Type B pancreatic cell (in vitro differentiated cells): ENCODE measurements around the genes PCDHB1, PCDHB3, PCDHB13 and PCDHGC3.

DNA sequence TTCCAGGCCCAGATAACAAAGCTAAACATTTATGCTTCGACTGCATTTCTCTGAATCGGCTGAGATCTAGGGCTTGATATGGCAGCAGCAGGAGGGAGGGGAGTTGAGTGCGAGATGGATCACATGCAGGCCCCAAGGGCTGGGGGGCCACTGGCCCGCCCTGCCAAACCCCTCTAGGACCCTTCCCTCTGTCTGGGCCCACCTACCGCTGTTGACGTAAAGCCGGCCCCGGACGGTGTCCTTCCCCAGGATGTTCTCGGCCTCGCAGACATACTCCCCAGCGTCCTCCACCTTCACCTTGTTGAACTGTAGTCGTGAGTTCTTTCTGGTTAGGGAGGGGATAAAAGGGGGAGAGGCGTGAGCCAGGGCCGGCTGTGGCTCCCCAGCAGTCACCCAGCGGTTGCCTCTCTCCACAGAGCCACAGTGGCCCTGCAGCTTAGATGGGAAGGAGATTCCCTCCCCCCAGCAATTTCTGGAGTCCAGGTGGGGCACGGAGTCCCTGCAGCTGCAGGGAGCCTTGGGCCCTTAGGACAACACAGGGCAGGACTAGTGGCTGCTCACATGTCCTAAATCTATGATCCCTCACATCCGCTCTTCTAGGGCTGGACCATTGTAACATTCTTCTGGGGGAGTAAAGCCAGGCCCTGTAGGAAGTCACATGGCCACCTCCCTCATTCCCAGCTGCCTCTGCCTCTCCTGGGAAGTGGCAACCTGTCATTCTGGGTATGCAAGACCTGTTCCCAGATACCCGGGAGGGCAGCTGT, 85.2 kb downstream of the PSD2 start:
- PRO-cap = no peak

DNA sequence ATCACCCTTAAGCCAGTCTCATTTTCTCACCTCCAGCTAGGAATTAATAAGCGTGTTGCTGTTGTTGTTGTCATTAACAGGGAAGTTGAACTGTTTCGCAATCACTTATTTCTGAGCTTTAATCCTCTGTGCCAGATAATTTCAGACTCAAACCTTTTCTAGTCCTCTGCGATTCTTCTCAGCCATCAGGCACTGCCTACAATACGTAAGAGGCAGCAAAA, 7.7 kb upstream of the PURA start:
- PRO-cap = no peak

GRCh38 chr5:140108900-140109710, 4.8 kb upstream of the PURA start:
- PRO-cap = no peak

- PRO-cap = no peak
These were observed 50.6 kb downstream of the PFDN1 start for GRCh38 chr5:140251985-140252951.

DNA sequence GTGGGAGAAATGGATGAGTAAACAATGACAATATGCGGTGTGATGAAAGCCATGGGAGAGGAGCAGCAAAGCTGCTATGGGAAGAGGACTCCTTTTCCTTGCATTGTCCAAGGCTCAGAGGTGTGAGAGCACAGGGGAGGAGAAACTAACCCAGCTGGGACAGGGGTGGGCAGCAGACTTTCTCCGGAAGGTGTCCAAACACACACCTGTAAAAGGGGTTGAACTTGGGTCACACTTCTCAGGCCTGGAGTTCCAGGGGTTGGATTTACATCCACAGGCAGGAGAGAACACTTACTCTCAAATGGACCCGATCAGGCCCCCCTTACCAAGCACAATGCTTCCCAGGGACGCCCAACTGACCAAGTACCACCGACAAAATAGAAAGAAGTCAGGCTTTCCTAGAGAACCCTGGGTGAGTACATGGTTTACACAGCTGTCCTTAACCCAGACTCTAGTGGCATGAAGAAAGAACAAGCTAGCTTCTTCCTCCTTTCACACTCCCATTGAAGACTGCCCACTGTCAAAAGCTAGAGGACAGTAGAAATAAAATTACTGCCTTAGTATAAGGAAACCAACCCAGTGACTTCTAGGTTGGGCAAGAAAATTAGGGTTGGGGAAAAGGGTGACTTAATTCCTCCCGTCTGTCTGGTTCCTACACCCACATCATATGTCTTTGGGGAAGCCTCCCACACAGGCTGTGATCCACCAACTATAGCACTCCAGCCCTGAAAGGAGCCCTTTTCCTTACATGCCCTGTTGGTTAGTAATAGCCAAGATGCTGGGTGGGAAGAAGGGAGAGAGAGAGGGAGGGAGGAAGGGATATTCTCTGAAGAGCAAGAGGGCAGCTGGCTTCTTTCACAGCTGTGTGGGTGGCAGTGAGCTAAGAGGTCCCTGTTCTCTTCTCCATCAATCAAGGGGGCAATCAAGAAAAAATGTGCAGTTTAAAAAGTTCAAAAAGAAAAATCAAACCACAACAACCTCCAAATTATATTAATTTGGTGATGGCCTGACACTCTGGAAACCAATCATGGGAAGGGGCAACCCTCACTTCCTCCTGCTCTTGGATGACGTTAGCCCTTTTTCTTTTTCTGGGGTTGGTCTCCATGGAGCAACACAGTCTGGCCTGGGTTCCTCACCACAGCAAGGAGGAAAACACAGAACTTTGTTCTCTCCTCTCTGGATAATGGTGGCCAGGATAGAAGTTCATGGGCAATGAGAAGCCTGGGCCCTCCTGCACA, 21.7 kb upstream of the PFDN1 start:
- PRO-cap = no peak

DNA sequence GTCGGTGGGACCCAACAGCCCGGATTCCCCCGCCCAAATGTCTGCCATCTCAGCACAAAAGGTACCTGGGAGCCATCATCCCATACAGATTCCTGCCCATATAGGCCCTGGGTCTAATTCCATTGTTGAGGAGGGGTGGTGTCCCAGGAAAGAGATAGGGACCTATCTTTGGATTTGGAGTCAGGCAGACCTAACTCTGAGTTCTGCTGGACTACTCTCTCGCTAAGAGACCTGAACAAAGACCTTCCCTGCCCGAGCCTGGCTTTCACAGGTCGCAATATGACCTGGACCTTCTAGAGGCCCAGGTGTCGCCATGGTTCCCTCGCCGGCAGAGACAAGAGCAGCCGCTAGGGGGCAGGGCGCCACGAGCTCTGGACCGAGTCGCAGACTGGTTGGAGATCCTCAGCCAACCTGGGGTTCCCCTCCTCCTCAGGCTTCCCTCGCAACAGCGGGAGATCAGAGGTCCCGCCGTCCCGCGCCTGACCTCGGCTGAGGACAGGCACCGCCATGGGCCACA, 3.1 kb downstream of the SLC4A9 start:
- PRO-cap = no peak

GRCh38 chr5:140401975-140402394, 352 bp downstream of the ANKHD1 start:
- PRO-cap = bidirectional peak, plus-strand start at chr5:140402109, minus-strand start at chr5:140402053

- PRO-cap = no peak
These were observed 72.4 kb upstream of the EIF4EBP3 start for GRCh38 chr5:140474854-140475711.

- PRO-cap = no peak
These were observed 60.8 kb upstream of the EIF4EBP3 start for GRCh38 chr5:140486526-140487102.

- PRO-cap = no peak
These were observed 12.0 kb downstream of the SLC35A4 start for GRCh38 chr5:140576727-140576953.

GRCh38 chr5:141010069-141010616, 41.0 kb upstream of the PCDHB1 start:
- PRO-cap = no peak

- PRO-cap = no peak
These were observed at the start of gene PCDHB1 for GRCh38 chr5:141051197-141051461. PCDHB1 (plus strand) TSS chr5:141051374.

GRCh38 chr5:141099981-141100610, at the start of gene PCDHB3:
PCDHB3 (plus strand) TSS chr5:141100473.
- PRO-cap = no peak

GRCh38 chr5:141101066-141101461, 791 bp downstream of the PCDHB3 start:
- PRO-cap = no peak

- PRO-cap = bidirectional peak, plus-strand start at chr5:141135619, minus-strand start at chr5:141135638
These were observed 745 bp downstream of the PCDHB5 start for GRCh38 chr5:141135461-141136440.

DNA sequence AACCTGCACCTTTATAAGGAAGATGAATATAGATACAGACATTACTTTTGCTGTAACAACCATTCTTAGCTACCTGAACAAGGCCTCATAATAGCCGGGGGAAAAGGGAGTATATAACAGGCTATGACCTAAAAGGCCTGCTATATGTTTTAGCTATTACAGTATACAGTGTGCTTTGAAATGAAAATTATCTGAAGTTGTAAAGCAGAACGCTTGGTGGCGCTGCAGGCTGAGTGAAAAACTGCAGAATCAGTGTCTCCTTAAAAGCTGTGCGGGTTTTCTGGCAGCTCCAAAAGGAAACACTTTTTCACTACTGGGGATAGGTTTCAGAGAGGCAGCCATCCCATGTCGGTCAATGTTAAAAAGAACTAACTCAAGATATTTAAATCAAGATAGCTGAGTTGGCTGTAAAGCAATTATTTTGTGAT, 5.7 kb downstream of the PCDHB6 start:
- PRO-cap = no peak

DNA sequence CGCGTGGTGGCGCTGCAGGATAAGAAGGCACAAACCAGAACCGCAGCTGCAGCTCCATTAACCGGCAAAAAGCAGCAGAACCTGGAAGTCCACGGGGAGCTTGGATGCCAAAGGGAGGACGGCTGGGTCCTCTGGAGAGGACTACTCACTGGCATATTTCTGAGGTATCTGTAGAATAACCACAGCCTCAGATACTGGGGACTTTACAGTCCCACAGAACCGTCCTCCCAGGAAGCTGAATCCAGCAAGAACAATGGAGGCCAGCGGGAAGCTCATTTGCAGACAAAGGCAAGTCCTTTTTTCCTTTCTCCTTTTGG, at the start of gene PCDHB13:
Gene PCDHB13 (plus strand): TSS at position 49 of the 317 bp plus-strand sequence.
- PRO-cap = no peak

DNA sequence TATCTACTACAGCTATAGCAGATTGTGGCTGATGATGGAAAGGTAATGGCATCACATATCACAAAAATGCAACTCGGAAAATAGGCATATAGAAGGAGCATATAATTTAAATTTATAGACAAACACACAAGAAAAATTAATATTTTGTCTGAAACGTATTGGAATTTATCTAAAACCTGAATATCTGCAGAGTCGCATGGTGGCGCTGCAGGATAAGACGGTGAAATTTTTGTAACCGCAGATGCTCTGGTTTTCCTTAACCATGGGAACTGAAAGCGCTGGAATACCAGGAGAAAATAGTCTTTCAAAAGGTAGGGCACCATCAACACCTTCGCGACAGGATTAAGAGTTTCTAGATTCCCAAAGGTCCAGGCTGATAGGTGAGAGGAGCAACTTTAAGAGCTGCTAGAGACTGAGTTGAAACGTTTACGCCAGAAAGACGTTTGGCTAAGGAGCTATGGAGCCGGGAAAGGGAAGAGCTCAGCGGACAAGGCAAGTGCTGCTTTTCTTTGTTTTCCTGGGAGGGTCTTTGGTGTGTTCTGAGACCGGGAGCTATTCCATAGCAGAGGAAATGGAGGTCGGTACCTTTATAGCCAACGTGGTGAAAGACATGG, 11.0 kb upstream of the PCDHB15 start:
- PRO-cap = no peak

GRCh38 chr5:141250796-141251197, 5.6 kb downstream of the PCDHB15 start:
- PRO-cap = no peak

- PRO-cap = no peak
These were observed at the start of gene PCDHGC3 for GRCh38 chr5:141475613-141476309. PCDHGC3 (plus strand) TSS chr5:141475966.